Calu3 (cell line): ENCODE results near the gene AKNA.

DNA sequence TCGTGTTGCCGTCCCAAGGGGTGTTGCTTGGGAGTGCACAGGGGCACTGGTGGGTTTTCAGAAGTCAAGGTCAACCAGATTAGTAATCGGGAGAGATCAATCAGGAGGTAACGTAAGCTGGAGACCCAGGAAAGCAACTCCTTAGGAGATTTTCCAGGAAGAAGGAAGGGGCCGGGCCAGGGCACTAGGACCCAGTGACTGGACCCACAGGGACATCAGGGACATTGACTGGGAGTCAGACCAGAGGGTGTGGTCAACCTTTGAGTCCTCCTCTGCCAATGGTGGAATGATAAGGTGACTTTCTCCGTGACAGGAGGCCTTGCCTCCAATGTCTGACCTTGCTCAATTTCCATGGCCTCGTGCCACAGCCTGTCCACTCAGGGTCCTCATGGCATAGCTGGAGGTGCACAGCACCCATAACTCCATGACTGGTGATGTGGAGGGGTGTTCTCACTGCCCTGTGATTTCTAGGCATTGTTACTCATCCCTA lies 3.9 kb upstream of the AMBP start:
- PRO-cap: no peak

- PRO-cap: bidirectional peak, plus-strand start at chr9:114156162, minus-strand start at chr9:114156113
Observed at GRCh38 chr9:114155855-114156320, 551 bp downstream of the COL27A1 start.

GRCh38 chr9:114169859-114170299 lies 14.5 kb downstream of the COL27A1 start:
- PRO-cap: no peak

DNA sequence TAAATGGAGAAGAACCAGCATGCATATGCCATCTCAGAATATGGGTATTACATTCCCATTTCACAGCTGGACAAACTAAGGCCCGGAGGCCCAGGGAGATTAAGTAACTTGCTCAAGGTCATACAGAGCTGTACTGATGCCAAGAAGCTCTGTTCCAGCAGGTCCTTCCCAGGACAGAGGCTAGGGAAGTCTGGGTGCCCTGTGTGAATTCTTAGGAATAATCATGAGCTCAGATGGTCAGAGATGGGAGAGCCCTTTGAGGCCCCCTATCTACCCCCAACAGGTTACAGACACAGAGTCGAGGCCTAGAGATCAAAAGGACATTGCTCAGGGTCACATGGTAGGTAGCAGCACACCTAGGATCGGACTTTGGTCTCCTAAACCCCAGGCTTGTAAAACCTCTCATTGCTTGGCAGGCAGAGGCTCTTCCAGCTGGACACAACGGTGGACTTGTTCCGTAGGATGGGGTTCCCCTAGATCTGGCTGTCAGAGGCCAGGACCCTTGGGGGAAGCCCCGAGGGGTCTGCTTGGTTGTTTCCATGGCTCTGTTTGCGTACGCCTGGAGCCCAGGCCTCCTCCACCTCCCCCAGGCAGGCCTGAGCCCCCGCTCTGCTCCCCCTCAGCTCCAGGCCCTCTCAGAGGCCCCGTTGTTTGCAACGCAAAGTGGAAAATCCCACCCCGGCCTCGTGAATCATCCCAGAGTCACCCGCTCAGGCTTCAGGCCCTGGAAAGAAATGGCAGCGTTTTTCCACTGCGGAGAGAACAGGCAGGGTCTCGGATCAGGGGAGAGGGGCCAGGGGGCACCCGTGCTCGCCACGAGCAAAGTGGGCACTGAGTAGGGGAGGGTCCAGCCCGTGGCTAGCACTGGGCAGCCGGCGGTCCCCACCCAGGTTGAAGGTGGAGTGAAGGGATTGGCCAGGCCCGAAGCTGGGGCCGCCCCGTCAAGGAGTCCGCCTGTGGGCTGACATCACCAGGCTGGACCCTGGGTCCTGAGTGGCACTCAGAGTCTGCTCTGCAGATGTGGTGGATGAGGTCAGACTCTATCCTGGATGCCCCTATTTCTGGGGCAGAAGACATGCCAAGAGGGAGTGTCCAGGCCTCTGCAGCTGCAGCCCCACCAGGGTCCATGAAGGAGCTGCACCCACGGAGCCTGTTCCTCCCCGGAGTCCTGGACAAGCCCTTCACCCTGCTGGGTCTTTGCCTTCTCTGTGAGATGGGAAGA lies 19.7 kb downstream of the COL27A1 start:
- PRO-cap: no peak

- PRO-cap: no peak
Observed at GRCh38 chr9:114241858-114242503, 80.9 kb upstream of the ORM1 start.

- PRO-cap: no peak
Observed at GRCh38 chr9:114323259-114323609, 336 bp downstream of the ORM1 start.

GRCh38 chr9:114349581-114350135 lies 20.0 kb downstream of the ORM2 start:
- PRO-cap: no peak

DNA sequence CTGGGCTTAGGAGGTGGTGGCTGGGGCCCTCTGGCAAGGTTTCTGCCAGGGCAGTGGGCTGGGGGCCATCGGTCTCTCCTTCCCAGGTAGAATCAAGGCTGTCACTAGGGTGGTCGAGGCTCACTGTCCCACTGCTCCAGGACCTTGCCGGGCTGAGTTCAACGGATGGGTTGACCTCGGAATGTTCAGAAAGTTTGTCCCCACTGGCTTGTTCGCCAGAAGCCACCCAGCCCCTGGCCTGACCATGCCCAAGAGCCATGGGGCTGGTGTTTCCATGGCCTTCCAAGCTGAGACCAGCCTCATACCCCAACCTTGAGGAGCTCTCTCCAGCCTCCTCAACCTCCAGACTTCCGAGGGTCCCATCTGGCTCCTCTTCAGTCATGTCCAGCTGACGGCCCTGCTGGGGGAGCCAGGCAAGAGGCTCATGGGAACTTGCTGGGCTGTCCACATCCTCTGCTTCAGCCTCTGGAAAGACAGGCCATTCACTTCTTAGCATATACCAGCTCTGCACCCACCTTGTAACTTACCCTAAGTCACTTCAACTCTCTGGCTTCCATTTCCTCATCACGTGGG lies 10.6 kb downstream of the AKNA start:
- PRO-cap: no peak

- PRO-cap: no peak
Observed at GRCh38 chr9:114385299-114385738, 2.5 kb downstream of the AKNA start.

GRCh38 chr9:114387487-114388589 lies at the start of gene AKNA:
Gene AKNA (minus strand): TSS chr9:114387982.
- PRO-cap: no peak

- PRO-cap: no peak
Observed at GRCh38 chr9:114600895-114601484, 10.1 kb upstream of the TMEM268 start.

DNA sequence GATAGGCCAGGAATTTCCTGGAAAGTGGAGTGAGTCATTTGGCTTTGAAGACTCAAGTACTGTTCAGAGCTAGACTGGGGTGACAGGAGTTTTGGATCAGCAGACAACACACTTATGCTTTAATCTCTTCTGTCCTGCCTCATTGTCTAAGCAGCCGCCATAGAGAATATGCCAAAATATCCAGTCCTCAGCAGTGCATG lies 11.0 kb downstream of the TMEM268 start:
- PRO-cap: no peak

GRCh38 chr9:115116339-115117149 lies 1.4 kb downstream of the TNC start:
- PRO-cap: no peak

DNA sequence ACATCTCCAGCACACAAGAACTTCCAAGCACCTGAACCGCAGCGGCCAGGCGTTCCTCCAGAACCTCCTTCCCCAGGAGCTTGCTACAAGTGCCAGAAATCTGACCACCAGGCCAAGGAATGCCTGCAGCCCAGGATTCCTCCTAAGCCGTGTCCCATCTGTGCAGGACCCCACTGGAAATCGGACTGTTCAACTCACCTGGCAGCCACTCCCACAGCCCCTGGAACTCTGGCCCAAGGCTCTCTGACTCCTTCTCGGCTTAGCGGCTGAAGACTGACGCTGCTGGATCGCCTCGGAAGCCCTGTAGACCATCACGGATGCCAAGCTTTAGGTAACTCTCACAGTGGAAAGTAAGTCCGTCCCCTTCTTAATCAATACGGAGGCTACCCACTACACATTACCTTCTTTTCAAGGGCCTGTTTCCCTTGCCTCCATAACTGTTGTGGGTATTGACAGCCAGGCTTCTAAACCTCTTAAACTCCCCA lies 357.6 kb upstream of the TNC start:
- PRO-cap: no peak

- PRO-cap: no peak
Observed at GRCh38 chr9:115595969-115596882, 478.3 kb upstream of the TNC start.

DNA sequence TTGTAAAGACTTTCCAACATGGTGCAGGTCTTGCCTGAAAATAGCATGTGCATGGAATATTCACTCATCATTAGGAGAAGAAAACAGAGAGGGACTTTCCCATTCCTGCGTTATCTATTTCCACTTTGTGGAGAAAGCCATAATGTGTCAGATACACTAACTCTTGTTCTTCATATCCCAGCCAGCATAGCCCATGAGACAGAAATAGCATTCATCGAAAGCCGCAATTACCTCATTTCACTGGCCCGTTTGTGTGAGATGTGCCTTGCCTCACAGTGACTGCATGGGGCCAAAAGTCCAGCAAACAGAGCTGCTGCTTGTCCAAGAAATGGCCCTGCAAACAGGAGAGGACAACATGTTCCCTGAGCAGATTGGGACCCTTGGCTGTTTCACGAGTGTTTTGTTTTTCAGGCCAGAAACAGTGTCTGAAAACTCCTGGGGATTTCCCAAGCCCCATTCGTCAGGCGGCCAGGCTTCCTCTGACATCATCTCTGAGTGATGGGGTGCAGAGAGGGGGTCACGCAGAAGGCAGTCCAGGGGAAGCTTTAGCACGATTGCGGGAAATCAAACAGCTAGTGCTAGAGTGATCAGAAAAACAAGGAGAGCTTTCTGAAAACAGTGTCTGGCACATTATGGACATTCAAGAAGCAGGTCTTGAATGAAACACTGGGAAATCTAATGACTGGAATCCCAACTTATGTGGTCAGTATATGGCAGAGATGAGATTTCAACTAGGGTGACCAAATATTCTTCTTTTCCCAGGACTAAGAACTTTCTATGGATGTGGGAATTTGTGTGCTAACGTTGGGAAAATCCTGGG lies 503.5 kb upstream of the PAPPA start:
- PRO-cap: no peak

- PRO-cap: no peak
Observed at GRCh38 chr9:115668883-115669082, 484.8 kb upstream of the PAPPA start.

DNA sequence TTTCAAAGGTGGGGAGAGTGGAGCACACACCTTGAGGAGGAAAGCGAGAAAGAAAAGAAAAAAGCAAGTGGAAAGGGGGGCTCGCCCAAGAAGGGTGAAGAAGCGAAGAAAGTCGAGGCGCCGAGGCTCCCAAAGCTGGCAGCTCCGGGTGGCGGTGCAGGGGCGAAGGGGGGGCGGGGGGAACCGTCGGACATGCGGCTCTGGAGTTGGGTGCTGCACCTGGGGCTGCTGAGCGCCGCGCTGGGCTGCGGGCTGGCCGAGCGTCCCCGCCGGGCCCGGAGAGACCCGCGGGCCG lies 337 bp downstream of the PAPPA start:
- PRO-cap: no peak

DNA sequence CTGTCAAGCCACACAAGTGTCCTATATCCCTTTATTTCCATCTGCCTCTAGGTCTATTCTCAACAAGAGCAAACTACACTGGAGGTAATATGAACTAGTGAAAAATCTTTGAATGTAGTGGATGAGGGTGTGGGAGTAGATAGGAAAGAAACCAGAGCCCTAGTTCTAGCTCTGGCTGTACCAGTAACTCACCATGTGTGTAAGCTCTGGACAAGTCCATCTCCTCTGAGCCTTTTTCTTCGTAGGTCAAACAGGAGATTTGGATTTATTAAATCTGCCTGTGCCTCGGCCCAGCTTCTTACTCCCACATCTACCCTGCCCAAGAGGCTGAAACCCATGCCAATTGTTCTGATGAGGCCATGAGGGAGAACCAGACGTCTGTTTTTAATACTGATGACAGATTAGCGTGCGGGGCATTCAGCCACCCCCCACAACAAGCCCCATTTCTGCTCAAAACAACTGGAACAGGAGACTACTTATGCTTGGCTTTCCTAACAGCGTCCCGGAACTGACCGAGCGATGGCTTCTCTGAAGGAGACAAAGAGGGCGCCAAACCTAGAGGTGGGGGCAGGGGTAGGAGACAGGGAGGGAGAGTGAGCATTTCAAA lies 81.3 kb upstream of the TRIM32 start:
- PRO-cap: no peak

DNA sequence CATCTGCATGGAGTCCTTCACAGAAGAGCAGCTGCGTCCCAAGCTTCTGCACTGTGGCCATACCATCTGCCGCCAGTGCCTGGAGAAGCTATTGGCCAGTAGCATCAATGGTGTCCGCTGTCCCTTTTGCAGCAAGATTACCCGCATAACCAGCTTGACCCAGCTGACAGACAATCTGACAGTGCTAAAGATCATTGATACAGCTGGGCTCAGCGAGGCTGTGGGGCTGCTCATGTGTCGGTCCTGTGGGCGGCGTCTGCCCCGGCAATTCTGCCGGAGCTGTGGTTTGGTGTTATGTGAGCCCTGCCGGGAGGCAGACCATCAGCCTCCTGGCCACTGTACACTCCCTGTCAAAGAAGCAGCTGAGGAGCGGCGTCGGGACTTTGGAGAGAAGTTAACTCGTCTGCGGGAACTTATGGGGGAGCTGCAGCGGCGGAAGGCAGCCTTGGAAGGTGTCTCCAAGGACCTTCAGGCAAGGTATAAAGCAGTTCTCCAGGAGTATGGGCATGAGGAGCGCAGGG lies 10.8 kb downstream of the TRIM32 start:
- PRO-cap: no peak